Thoracic aorta endothelial cell (primary cell): ENCODE measurements around a stretch of chr4.

DNA sequence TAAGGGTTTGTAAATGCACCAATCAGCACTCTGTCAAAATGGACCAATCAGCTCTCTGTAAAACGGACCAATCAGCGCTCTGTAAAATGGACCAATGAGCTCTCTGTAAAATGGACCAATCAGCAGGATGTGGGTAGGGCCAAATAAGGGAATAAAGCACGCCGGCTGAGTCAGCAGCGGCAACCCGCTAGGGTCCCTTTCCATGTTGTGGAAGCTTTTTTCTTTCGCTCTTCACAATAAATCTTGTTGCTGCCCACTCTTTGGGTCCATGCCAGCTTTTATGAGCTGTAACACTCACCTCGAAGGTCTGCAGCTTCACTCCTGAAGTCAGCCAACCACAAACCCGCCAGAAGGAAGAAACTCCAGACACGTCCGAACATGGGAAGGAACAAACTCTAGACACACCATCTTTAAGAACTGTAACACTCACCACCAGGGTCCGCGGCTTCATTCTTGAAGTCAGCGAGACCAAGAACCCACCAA lies 17.3 kb upstream of the HERC6 start:
- CAGE, long polyA plus RNA = no peak

DNA sequence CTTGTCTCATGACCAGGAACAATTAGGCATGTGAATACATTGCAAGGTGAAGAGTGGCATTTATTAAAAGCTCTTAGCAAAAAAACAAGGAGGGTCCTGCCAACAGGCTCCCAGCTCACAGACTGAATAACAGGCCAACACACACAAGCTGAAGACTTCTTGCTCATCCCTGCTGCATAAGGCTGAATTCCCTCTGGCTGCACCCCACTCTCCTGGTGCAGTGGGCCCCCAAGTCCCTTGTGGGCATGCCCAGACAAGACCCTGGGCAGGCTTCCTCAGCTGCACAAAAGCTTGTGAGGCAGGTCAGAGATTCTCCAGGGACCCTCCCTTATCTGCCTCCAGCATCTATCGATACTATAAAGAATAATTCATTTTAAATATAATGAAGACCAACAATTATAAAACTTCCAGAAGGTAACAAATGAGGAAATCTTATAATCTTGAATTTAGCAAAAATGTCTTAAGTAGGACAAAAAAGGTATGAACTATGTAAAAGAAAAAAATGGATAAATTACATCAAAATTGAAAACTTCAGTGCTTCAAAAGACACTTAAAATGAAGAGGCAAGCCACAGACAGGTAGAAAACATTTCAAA lies 1.6 kb upstream of the HERC5 start:
- CAGE, long polyA plus RNA = no peak

- CAGE, long polyA plus RNA = no peak
Observed at GRCh38 chr4:88521179-88521764, 2.3 kb downstream of the PIGY start.

GRCh38 chr4:88734518-88734941 lies 36.9 kb upstream of the NAP1L5 start:
- CAGE, long polyA plus RNA = no peak

GRCh38 chr4:88758624-88759769 lies 61.4 kb upstream of the NAP1L5 start:
- CAGE, long polyA plus RNA = no peak

DNA sequence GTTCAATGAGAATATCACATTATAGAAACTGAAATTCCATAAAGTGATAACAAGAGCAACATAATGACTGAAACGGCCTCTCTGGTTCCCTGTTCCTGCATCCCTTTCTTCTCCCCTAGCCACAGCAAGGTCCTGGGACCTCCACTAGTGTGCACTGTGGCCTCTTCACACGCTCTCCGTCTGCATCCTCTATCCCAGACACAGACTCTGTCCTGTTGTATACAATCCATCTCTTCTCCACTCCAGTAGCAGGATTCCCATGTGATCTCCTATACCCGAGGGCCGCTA lies 104.9 kb upstream of the NAP1L5 start:
- CAGE, long polyA plus RNA = no peak

- CAGE, long polyA plus RNA = no peak
Observed at GRCh38 chr4:88811994-88812923, 114.6 kb upstream of the NAP1L5 start.

DNA sequence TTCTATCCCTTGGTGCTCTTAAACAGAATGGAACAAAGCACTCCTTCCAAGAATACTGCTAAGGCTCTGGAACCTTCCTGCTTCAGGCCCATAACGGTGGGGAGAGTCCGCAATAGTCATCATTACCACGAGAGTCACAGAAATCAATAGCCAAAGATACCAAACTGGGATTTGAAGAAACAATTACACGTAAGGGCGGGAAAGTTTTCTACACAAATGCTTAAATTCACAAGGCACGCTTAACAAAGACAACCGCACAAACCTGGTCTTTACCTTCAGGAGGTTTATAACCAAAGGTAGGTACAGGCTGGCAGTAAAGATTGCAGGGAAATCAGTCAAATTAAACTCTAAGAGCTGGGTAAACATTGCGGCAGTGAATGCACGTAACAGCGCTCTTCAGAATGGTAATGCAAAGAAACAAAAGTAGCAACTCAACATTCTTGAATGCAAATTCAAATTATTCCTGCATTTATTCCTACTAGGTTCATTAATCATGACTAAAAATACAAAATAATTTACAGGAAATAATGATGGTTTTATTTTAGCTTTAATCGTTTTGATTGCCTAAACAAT lies 123.4 kb upstream of the NAP1L5 start:
- CAGE, long polyA plus RNA = no peak

GRCh38 chr4:88826717-88827309 lies 129.2 kb upstream of the NAP1L5 start:
- CAGE, long polyA plus RNA = no peak

DNA sequence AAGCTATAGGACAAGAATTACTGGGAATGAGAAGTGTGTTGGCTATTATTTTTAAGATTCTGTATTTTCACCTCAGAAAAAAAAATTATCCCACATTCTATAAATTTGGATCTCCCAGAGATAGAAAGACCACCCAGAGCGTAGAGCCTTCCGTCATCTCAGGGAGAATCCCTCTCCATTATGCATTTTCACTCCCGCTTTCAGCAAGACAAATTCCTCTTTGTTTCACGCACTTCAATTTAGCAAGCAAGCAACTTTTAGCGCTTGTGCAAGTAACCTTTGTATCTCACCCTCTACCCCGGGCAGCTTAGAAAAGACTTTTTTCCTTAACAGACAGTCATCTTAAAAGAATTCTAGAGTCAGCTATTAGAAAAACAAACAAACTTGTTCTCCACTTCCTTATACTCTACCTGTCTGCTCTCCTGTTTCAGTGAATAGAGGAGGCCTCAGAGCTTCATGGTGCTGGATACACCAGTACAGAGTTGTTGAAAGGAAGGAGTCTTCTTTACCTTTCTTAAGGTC lies 12.0 kb downstream of the TIGD2 start:
- CAGE, long polyA plus RNA = no peak

GRCh38 chr4:89549796-89550090 lies 242.1 kb upstream of the GPRIN3 start:
- CAGE, long polyA plus RNA = no peak

DNA sequence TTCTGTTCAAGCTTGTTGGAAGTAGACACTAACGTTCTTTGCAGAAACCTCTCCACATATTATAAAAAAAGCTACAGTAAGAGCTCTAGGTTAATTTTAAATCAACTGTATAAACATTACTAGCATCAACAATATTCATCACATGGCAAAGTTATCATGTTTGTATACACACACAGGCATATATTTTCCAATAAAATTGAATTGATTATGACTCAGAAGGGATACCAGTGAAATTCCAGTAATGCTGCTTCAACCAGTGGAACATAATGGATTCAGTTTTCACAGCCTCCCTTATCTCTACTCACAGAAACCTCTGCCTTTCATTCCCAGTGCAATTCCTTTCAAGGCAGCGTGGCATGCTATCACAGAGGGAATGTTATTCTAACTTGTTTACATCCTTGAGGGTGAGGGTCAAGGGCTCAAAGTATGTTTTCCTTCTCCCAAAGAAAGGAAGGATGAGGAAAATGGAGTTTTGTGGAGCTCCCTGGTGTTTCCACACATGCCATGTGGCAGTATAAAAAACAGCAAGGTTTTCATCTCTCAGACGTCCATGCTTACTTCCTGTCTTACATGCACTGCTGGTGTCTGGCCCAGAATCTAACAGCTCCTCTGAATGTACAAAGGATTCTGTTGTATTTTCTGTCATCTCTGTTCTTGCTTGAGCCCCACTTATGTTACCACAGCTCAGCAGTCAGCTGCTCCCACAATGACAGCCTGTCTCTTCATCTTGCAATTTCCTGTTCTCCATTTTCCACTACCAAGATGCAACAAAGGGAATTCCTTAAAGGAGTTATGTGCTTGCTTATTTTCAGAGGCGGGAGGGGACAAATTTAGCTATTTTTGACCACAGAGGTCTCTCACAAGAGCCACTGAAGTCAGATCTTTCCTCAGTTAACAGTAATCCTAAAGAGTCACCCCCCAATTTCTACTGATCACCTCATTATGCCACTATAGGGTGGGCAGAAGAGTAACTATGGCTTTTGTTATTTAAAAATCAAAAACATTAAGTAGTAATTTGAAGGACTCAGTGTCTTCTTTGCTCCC lies 128.0 kb downstream of the SNCA start:
- CAGE, long polyA plus RNA = no peak

DNA sequence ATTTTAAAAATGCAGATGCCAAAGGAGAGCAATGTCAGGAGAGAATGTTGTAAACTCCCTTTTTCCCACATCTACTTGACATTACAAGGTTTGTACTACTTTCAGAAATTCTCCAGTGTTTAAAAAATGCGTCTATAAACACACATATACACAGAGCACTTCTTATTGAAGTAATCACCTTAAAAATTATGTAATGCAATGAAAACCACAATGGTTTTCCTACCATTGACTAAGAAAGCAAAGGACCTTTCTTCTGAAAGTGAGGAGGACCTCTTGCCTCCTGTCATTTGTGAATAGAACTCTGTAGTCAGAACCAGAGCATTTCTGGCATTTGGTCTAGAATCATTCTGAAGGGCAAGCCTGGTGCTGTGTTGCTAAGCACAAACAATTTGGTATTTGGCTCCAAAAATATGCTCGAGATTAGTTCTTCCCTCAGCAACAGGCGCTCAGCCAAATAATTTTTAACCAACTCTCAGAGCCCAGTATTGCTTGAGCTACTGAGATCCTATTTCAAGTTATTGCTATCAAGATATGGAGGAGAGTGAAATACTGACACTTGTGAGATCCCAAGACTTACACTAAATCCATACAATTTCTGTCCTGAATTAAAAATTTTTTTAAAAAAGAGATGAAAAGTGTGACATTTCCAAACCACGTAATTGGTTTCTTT lies 71.0 kb downstream of the SNCA start:
- CAGE, long polyA plus RNA = no peak

DNA sequence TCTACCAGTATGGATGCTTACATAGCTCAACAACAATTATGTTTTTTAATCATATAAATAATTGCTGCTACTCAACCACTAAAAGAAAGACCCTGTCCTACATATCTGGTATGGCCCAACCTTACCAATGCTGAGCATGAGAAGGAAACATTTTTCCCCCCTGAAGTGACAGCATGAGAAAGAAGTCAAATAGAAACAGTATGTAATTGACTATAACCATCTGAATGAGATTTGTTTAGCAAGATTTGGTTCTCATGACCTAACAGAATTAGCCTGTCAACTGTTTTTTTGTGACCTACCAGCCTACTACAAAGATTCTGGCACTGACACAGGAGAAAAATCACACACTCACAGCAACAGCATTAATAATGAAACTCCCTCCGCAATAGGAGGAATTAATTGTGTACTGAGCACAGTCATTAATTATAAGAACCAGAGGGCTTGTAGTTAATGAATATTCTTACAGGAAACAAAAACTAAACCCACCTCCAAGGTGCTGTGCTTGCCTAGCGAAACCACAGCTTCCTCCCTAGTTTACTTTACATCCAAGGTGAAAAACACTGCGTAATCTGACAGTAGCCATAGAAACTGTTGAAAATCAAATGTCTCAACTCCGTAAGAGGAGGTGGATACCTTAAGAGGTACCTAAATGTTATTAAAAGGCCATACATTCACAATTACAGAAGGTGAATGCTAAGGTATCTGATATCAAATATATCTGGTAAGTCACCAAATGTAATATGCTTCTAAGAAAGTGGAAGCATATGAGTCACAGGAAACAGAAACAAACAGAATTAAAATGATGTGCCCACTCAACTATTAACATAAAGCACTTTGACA lies 34.9 kb downstream of the MMRN1 start:
- CAGE, long polyA plus RNA = no peak

DNA sequence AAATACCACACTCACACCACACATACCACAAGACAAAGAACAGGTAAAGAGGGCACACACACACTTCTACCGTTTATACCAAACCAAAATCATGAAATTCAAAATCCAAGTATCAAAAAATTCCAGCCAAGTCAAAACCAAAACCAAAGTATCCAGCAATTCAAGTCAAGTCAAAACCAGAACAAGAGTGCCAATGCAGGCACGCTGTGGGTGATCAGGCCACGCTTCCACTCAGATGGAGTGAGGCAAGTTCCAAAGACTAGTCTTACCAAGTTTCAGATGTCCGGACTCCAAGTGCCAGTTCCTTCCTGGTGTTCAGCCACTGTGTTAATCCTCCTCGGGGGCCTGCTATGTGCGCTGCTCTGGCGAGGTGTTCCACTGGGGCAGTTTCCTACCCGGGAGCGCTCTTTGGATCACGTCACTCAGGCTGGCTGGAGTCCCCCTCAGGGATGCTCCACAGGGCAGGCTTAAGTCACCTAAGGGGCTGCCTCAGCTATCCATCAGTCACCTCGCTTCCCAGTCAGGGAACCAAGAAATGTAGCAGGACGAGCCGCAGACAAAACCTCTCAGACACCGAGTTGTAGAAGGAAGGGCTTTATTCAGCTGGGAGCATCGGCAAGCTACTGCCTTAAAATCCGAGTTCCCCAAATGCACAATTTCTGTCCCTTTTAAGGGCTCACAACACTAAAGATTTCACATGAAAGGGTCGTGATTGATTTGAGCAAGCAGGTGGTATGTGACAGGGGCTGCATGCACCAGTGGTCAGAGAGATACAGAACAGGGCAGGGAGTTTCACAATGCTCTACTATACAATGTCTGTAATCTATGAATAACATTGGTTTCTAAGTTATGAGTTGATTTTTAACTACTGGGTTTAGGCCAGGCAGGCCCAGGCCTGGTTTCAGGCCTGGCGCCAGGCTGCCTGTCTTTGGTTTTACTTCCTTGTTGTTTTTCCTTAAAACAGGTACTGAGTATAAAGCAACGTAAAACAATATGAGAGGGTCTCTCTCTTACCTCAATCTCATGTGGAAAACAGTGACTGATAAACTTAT lies 945.0 kb upstream of the GRID2 start:
- CAGE, long polyA plus RNA = no peak

DNA sequence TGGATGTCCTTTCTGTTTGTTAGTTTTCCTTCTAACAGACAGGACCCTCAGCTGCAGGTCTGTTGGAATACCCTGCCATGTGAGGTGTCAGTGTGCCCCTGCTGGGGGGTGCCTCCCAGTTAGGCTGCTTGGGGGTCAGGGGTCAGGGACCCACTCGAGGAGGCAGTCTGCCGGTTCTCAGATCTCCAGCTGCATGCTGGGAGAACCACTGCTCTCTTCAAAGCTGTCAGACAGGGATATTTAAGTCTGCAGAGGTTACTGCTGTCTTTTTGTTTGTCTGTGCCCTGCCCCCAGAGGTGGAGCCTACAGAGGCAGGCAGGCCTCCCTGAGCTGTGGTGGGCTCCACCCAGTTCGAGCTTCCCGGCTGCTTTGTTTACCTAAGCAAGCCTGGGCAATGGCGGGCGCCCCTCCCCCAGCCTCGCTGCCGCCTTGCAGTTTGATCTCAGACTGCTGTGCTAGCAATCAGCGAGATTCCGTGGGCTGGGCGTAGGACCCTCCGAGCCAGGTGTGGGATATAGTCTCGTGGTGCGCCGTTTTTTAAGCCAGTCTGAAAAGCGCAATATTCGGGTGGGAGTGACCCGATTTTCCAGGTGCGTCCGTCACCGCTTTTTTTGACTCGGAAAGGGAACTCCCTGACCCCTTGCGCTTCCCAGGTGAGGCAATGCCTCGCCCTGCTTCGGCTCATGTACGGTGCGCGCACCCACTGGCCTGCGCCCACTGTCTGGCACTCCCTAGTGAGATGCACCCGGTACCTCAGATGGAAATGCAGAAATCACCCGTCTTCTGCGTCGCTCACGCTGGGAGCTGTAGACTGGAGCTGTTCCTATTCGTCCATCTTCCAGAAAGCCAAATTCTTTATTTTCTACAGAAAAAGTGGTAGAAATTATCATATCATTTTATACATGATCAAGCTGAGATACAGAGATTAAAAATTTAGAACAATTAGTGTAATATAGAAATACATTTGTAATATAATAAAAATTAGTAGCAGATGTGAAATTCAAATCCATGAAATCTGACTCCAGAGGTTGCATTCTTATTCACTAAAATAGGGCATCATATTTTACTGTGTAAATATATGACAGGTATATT lies 512.2 kb upstream of the GRID2 start:
- CAGE, long polyA plus RNA = no peak

GRCh38 chr4:91896520-91896719 lies 407.3 kb upstream of the GRID2 start:
- CAGE, long polyA plus RNA = no peak

DNA sequence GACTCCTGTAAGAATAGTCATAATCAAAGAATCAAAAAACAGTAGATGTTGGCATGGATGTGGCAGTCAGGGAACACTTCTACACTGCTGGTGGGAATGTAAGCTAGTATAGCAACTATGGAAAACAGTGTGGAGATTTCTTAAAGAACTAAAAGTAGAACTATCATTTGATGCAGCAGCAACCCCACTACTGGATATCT lies 8.9 kb downstream of the GRID2 start:
- CAGE, long polyA plus RNA = no peak

- CAGE, long polyA plus RNA = no peak
Observed at GRCh38 chr4:94455128-94455582, 3.4 kb downstream of the PDLIM5 start.

- CAGE, long polyA plus RNA = no peak
Observed at GRCh38 chr4:94538885-94539313, 87.2 kb downstream of the PDLIM5 start.